Fibroblast of the aortic adventitia (primary cell): ENCODE results near the genes ABHD16B and TPD52L2.

DNA sequence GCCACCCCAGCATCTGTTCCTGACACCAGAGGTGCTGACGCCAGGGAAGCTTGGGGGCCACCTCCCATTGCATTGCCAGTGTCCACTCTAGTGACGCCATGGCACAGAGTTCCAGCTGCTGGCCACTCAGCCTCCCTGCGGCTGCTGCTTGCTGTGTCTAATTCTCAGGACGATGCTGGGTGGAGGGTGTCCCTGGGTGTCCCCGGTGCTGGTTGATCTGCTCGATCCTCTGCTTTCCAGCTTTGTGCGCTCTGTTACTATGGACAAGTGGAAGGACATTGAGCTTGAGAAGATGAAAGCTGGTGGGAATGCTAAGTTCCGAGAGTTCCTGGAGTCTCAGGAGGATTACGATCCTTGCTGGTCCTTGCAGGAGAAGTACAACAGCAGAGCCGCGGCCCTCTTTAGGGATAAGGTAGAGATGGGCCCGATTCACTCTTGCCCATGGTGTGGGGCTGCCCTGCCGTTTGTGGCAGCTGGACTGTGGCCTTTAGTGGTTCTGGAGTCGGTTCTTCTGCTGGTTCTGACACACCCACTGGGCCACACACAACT is 3.7 kb downstream of the ARFGAP1 start:
- CAGE, long polyA plus RNA, result no peak

DNA sequence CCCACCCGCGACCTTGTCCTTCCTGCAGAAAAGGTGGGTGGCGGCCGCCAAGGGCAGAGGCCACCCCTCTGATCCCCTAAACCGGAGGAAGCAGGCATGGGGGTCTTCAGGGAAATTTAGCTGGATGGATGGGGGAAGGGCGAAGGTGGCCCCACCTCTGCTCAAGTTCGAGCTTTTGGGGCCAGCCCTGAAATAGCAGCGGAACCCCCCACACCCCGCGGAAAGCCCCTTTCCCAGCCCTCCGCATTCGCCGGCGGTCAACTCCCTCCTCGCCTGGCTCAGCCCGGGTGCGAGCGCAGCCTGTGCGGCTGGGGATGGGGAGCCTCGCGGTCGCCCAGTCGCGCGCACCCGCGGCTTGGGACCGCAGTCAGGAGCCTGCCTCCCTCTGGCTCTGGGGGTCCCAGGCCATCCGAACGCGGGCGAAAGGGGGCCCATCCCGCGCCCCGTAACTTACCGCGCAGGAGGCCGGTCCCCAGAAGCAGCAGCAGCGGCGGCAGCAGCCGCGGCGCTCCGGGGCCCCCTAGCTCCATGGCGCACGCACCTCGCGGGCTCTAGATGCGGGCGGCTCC is 429 bp downstream of the CHRNA4 start:
- CAGE, long polyA plus RNA, result no peak

DNA sequence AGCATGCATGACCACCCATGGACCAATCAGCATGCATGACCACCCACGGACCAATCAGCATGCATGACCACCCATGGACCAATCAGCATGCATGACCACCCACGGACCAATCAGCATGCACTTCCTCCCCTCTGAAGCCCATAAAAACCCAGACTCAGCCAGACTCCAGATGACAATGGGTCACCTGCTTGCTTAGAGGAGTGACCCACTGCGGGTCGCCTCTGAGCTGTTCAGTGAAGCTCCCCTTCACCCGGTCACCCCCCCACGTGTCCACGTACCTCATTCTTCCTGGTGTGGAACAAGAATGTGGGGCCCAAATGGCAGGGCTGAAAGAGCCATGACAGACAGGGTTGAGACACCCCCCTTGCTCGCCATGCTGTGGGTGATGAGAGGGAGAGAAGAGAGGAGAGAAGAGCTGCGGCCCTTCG is 18.8 kb upstream of the CHRNA4 start:
- CAGE, long polyA plus RNA, result no peak

GRCh38 chr20:63433598-63434188 is 38.8 kb downstream of the KCNQ2 start:
- CAGE, long polyA plus RNA, result no peak

DNA sequence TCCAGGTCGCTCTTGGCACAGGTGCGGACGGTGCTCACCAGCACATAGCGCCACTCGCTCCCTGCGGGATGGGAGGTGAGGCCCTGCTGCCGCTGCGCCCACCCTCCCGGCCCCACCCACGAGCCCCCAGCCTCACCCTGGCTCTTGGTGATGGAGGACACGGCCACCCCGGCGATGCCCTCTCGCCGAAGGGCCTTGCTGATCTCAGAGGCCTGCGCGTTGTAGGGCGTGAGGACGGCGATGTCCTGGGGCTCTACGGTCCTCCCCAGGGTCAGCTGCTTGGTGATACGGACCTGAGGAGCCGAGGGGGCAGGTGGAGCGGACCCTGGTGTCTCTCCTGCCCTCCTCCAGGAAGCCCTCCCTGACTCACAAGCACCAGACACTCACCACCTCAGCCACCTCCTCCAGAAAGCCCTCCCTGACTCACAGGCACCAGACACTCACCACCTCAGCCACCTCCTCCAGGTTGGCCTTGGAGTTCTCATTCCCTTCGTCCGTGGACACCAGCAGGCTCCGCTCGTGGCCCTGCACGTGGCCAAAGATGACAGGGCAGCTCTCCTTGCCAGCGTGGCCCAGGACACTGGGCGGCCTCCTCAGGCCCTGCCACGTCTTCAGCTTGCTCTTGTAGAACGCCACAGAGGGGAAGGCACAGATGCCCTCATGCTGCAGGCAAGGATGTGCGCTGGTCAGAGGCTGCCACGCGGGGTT is 6.2 kb downstream of the FNDC11 start:
- CAGE, long polyA plus RNA, result no peak

GRCh38 chr20:63567777-63568331 is 6.2 kb downstream of the HELZ2 start:
- CAGE, long polyA plus RNA, result no peak

DNA sequence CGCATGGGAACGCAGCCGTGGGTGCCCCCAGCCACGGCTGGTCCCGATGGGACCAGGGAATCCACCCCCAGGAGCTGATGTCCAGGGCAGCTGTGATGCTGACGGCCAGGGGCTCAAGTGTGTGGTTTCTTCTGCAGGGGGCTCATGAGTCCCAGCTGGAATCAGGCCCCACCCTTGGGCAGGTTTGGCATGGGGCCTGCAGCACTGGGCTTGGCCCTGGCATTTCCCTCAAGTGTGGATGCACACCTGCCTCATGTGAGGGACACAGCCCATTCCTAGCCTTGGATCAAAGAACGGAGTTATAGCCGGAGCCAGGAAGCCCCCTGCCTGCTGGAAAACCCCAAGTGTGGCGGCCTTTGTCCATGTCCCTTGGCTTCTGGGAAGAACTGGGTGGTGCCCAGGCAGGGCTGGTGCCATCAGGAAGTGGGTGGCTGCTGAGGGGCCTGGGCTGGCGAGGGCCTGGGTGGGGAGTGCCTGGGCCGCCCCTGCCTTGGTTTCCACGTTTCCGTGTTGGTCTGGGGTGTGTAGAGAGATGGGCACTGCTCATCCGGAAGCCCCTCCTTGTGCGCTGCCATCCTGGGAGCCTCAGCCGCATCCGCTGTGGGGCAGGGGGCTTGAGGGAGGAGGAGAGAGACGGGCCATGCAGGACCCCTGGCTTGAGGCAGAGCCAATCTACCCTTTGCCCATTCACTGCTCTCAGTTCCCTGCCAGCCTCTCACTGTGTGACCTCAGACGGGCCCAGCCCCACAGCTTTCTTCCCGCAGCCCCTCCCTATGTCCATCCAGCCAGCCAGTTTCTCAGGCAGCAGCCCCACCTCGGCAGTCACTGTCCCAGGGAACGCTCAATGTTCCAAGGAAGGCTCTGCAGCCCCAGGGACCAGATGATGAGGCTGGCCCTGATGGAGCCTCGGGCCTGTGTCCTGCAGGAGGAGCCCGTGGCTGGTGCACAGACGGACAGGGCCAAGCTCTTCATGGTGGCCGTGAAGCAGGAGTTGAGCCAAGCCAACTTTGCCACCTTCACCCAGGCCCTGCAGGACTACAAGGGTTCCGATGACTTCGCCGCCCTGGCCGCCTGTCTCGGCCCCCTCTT is 4.2 kb upstream of the TNFRSF6B start:
- CAGE, long polyA plus RNA, result no peak

DNA sequence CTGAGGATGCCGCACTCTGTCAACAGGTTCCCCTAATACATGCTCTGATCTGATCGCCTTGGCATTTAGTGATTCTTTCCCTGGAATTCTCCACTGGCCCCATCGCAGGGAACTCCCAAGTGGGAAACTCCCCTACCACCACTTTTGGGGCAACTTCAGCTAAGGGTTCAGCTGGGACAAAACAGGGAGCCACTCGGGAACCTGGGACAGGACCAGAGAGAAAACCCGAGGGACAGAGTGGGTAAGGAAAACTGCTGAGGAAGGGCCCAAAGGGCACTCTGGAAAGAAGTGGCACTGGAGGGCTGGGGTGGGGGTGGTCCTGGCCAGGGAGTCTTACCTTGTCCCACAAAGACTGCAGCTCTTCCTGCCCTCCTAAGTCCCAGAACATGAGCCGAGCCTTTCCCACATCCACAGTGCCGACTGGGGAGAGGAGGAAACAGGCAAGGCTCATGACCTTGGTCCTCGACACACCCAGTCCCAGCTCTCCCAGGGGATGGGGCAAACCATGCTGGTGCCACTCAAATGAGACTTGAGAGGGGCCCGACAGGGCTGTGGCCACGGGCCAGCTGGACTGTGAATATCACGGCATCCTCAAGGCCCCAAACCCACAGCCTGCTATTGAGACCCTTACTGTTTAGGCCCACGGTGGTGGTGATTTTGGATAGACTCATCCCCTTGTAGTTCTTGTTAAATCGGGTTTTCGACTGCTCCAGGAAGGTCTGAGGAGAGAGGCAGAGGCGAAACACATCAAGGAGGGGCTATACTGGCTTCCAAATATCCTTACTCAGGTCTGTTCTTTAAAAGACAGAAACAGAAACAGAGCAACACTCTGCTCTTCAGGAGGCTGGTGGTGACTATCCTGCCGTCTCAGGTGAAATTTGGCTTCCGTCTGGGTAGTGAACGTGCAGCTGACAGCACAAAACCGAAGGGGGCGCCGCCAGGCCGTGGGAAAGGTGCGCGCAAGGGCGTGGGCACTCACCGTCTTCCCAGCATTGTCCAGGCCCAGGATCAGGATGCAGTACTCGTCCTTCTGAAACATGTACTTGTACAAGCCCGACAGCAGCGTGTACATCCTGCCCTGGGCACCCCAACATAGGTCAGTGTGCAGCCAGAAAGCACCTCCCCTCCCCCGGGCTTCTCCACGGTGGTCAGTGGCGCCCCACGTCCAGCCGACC is 1.4 kb downstream of the ARFRP1 start:
- CAGE, long polyA plus RNA, result no peak

DNA sequence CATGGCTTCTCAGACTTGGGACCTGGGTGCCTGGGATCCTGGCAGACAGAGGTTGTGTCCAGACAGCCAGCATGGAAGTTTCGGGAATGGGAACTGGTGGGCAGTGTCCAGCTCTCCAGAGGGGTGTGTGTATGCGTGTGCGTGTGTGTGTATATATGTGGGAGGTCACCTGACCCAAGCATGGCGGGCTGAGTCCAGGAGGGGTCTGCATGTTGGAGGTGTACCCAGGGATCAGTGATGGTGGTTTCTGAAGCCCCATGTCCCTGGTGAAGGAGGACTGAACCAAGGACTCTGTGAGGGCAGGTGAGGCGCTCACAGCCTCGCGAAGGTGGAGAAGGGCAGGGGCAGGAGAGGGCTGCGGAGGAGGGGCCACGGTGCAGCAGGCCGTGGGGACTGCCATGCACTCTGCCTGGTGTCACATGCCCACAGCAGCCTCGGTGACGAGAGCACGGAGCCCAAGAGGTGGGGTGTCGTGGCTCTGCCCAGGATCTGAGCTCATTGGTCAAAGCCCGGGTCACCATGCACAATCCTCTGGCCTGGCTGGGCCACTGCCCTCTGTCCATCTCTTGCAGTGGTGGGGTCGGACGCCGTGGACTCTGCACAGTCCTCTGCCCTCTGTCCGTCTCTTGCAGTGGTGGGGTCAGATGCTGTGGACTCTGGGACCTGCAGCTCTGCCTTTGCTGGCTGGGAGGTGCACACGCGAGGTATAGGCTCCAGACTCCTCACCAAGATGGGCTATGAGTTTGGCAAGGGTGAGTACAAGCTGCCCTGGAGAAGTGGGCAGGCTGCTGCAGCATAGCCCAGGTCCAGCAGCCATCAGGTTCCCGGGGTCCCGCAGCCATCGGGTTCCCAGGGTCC is 2.2 kb upstream of the LIME1 start:
- CAGE, long polyA plus RNA, result no peak

DNA sequence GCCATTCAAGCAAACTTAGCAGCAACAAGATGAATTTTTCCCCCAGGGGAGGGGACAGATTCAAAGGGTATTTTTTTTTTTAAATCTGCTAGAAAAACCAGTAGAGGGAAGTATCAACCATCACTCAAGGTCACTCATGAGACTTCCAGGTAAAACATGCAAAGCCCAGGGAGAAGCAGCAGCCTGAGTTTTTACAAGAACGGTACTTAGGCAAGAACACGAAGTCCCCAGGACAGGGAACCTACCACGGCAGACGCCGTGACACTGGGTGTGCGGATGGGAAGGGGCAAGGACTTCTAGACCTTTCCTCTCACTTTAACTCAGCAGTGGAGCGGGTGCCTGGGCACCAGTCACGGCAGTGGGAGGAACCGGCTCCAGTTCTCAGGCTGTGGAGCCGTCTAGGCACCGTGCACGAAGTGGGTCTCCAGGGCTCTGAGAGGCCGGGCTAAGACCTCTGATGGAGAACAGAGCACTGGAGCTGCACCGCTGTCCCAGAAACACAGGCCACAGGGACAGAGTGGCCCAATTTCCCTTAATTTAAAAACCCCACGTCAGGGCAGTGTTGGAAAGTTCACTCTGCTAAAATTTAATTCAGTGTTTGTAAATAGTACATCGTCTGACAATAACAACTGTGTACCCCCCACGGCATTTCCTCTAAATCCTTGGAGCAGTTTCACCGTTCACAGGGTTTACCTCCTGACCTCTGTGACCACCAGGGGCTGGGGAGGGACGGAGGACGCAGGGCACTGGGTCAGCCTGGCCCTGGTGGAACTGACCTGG is 2.4 kb downstream of the ZBTB46 start:
- CAGE, long polyA plus RNA, result no peak

GRCh38 chr20:63858344-63859524 is 2.6 kb upstream of the ABHD16B start:
- CAGE, long polyA plus RNA, result no peak

DNA sequence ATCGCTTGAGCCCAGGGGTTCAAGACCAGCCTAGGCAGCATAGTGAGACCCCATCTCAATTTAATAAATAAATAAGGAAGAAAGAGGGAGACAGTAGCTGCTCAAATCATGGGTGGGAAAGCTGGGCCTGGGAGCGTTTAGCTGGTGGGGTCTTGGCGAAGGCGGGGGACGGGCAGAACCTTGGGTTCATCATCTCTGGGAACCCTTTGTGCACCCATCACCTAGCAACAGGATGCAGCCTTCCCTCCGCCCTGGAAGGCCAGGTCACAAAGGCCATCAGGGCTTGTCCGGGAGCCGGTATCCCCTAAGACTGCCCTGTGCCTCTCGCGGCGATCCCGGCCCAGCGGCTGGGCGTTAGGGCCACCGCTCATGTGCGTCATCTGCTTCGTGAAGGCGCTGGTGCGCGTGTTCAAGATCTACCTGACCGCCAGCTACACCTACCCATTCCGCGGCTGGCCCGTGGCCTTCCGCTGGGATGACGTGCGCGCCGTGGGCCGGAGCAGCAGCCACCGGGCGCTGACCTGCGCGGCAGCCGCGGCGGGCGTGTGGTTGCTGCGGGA is at the start of gene ABHD16B:
ABHD16B (plus strand) TSS at position 327 of the 560 bp plus-strand sequence.
- CAGE, long polyA plus RNA, result no peak

DNA sequence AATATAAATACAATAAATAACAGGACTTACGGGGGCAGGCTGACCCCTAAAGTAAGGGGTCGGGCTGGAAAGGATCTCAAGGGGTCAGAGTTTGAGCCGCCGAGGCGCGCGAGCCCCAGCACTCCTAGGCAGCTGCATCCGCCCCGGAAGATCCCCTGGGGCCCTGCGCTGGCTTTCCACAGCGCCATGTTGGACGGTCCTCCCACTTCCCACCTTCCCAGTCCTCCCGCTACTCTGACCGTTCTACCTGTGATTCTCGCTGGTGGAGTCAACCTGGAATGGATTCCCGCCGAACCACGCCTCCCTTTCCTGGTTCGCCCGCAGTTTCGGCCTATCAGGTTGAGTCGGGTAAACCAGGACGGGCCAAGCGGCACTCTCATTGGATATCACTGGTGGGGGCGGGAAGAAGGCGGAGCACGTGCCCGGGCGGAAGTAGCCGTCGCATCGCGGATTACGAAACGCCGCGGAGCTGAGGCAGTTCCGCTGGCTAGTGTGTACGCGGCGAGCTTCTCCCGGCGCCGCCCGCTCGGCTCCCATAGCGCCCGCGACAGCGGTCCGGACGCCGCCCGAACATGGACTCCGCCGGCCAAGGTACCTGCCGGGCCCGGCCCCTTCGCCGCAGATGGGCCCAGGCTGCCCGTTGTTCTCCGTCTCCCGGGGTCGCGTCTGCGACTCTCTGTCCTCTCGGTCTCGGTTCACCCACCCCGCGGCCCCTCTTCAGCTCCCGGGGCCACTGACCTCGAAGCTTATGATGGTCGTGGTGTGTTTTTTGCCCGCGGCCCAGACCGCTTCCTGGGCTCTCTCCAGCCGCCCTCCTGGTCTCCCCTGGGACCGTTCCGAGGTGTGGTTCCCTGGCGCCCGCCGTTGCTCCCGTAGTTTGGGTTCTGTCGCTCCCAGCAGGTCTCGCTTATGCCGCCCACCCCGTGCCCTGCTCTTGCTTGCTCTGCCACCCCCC is at the start of gene TPD52L2:
TPD52L2 (plus strand) TSS at position 477 of the 955 bp plus-strand sequence.
- CAGE, long polyA plus RNA, result no peak

DNA sequence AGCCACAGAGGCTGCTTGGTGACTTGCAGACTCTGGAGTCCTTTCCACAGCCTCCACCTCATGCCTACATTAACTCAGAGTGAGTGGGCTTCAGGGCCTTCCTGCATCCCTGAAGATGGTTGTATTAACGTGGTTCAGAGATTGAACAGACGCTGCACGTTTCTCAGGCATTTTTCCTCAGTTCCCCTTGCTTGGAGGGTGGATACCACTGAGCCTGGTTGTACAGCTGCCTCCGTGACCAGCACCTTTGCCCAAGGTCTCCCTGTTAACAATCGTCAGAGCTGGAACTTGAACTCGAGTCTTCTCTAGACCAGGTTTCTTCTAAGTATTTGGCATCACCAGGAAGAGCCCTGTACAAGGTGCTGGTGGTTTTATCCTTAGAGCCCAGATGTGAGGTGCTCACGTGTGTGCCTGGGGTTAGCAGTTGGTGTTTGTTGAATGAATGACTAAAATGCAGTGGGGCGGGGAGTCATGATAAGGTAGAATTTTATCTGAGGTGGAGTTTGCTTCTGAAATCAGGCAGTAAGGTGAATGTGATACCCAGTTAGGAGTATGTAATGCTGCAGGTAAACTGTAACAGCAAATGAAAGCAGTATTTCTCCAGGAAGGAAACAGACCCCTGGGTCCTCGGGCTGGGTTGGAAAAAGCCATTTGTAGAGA is 3.0 kb downstream of the DNAJC5 start:
- CAGE, long polyA plus RNA, result no peak

DNA sequence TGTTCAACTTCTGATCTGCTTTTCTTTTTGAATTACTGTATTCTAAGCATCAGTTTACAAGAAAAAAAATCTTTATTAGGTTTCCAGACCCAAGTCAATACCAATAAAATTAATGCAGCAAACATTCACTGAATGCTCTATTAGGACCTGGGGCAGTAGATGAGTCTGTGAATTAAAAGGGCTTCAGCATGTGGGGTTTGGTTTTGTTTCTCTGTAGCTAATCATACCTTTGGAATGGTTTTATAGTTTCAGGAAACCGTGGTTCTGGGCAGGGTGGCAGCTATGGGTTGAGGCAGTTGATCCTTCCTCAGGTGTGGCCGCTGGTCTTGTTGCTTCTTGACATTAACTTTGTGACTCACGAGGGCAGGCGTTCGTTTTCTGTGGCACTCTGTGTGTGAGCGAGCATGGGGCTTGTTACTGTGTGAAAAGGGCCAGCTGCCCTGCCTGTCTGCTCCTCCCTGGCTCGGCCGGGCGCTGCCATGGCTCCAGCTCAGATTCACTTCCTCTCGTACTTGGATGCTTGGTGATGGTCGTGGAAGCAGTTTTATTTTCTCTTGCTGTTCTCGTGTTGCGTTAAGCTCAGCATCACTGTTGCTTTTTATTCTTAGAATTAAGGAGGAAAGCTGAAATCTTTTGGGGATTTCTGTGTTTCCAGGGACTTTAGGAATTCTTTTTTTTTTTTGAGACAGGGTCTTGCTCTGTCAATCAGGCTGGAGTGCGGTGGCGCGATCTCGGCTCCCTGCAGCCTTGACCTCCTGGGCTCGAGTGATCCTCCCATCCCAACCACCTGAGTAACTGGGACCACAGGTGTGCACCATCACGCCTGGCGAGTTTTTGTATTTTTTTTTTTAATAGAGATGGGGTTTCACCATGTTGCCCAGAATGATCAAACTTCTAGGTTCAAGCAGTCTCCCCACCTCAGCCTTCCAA is 16.3 kb downstream of the DNAJC5 start:
- CAGE, long polyA plus RNA, result no peak

DNA sequence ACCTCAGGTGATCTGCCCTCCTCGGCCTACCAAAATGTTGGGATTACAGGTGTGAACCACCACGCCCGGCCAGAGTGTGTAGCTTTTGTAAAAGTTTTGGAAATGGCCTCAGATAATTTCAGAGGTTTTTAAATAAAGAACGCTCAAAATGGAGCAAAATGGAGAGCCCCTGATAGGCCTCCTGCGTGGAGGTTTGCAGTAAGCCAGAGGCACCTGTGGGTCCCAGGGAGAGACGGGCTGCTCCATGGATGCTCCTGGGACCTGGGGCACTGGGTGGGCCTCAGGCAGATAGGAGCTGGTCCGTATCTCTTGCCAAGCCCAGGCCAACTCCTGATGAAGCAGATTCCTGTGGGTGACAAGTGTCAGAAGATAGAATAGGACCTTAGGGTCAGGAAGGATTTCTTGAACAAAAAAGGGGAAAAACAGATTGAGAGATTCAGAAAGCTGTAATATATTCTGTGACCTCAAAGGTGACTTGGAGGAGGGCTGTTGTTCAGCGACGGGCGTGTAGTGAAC is 20.0 kb downstream of the DNAJC5 start:
- CAGE, long polyA plus RNA, result no peak

GRCh38 chr20:63945650-63946894 is 10.1 kb downstream of the UCKL1 start:
- CAGE, long polyA plus RNA, result no peak

GRCh38 chr20:63956553-63957646 is 684 bp upstream of the UCKL1 start:
- CAGE, long polyA plus RNA, result no peak

DNA sequence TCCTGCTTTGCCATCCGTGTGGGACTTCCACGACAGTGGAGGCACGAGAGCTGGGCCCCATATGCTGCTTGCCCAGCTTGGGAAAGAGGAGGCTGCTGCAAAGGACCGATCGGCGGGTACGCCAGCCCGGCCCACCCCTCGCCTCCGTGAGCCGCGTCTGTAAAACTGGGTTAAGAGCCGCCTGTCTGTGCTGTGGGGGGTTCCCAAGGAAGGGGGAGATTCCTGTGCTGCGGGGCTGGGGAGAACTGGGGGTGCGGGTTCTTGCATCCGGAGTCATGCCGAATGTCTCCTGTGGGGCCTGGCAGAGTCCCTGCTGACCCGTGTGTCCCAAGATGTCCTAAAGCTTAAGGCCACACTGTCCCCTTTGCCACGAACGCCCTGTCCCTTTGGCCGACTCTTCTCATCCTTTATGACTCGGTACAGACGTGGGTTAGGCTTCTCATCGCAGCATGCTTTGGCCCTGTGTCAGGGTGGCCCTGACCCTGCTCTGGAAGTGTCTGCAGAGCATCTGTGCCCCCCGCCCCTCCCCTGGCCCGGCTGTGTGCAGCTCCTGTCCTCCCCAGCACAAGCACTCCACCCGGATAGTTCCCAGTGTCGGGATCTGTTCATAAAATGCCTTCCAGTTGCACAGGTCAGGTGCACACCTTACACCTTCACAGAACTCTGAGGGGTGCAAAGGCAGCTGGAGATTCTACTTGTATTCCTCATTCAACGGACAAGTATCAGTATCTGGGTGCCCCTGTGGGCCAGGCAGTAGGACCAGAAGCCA is 539 bp downstream of the OPRL1 start:
- CAGE, long polyA plus RNA, result no peak

GRCh38 chr20:64273119-64273590 is 17.6 kb downstream of the PCMTD2 start:
- CAGE, long polyA plus RNA, result no peak